Cardiac septum (tissue), 1 donor: ENCODE results near the gene B4GALNT3.

- PRO-cap: no peak
Observed at GRCh38 chr12:17820-18388, 48.7 kb upstream of the IQSEC3 start.

GRCh38 chr12:210270-210849 is 3.6 kb downstream of the SLC6A12 start:
- PRO-cap: no peak

DNA sequence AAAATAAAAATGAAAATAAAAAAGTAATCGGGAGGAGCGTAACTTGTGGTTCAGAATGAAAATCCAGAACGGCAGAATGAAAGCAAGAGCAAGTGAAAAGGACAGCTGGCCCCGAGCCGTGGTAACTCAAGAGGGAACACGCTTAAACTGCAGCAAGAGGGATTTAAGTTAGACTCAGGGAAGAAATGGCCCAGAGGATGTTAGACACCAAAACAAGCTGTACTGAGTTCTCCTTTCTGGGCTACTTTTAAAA is 1.5 kb downstream of the SLC6A12 start:
- PRO-cap: no peak

DNA sequence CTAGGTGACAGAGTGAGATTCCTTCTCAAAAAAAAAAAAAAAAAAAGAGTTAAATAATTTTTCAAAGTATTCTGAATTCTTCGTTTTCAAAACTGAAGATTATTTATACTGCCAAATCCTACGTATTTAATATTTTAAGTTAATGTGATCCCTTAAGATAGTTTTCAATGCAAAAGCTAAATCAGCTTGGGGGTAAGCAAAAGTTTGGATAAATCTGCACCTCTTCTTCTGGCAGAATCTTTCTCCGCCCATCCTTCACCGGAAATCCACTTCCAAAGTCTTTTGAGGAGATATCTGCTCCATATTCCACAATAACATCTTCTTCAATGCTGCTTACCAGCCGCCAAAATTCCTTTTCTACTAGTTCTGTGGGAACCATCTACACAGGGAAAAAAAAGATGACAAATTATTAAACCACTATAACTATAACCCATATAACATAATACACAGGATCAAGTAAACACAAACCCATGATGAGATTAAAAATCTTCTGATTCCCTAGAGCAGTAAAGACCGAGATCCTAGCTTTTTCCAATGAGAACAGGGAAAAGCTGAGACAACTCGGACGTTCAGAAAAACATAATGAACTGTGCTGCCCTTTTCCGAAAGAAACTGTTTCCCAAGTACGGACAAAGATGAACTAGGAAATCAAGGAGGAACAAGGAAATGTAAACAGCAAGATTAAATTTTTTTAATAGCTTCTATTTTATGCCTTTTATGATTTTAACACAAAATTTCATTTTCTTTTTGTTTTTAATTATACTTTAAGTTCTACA is 38.5 kb downstream of the KDM5A start:
- PRO-cap: no peak

- PRO-cap: unidirectional peak, plus-strand start at chr12:453615; bidirectional peak, plus-strand start at chr12:453816, minus-strand start at chr12:453693
Observed at GRCh38 chr12:453251-454094, 6.3 kb upstream of the B4GALNT3 start.

- PRO-cap: no peak
Observed at GRCh38 chr12:459450-459743, 342 bp upstream of the B4GALNT3 start.

DNA sequence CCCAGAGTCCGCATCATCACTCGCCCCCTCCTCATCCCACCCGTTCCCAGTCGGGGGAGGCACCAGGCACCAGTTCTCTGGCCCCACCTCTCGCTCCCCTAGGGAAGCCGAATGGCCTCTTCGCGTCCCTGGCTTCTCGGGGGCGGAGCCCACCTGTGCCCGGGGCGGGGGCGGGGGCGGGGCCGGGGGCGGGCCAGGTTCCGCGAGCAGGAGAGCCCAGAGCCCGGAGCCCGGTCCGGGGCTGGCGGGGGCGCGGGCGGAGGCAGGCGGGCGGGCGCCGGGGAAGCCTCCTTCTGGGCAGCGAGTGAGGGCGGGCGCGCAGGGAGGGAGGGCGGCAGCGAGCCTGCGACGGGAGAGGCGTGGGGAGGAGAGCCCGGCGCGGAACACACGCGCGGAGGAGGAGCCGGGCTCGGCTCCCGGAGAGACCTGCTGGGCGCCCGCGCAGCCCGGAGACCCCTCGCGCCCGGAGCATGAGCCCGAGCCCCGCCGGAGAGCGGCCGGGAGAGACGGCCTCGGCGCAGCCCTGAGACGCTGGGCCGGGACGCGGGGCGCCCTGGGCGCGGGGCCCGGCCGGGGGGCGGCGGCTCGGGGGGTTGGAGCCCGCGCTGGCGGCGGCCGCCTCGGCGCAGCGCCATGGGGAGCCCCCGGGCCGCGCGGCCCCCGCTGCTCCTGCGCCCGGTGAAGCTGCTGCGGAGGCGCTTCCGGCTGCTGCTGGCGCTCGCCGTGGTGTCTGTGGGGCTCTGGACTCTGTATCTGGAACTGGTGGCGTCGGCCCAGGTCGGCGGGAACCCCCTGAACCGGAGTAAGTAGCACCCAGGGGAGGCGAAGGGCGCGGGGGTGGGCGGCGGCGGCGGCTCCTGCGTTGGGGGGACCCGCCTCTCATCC is at the start of gene B4GALNT3:
Gene B4GALNT3, plus strand, starts transcription at position 196 of the 885 bp plus-strand sequence.
- PRO-cap: bidirectional peak, plus-strand start at position 395 of the sequence, minus-strand start at position 100 of the sequence

DNA sequence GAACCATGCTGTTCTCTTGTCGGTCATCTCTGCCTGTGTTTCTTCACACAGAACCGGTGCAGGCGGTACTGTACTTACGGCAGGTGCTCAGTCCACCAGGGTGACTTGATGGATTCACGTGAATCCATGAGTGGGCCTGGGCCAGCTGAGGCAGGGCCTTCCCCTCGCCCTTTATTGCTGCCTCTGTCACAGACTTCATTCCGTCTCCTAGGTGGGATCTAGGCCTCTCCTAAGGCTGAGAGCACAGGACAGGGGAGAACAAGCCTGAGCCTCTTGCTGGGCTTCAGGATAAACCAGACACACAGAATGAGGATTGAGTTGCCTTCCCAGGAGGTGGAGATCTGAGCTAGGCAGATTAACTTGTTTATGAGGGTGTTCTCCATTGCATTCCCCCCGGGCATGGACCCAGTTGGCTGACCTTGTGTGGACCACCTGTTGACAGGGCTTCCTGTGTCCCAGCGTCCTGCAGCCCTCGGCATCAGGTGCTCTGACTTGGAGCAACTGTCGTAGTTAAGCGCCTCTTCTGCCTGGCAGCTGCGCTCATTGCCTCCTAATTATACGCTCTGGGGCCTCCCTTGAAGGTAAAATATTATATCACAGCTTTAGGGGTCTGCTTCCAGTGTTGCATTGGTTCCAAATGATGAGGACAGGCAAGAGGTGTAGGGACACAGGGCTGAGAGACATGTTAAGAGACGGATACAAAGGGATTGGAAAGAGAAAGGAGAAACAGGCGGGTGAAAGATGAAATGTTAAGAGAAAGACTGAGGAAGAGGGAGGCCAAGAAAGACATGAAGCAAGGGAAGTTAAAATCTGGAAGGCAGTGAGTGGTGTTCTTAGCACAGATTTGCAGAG is 42.3 kb downstream of the B4GALNT3 start:
- PRO-cap: no peak

DNA sequence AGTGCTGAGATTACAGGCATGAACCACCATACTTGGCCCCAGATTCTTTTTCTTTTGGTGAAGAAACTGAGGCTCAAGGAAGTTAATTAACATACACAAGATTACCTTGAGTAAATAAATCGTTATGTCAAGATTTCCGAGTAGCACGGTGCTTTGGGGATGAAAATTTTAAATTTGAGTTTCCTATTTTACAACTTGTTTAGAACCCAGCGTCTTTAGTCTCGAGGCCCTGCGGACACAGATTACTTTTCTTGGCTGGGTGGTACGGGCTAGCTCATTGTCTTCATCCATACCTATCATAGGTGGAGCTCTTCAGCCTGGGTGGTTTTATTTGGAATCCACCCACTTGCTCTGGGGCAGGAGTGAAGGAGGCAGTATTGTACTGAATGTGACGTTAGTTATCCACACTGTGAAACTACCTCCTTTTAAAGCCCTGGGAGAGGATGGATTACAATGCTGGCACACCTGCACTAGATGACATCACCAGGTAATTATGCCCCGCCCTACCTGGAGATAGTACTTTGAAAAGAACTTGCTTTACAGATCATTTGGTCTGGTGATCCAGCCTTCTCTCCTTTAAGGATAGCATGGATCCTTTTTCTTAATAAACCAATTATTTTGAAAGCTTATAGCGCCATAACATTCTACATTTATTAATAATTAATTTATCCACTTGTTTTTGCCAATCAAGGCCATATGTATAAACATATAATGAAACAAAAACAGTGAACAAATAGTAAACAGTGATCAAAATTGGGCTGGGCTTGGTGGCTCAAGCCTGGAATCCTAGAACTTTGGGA is 78.0 kb downstream of the B4GALNT3 start:
- PRO-cap: no peak

DNA sequence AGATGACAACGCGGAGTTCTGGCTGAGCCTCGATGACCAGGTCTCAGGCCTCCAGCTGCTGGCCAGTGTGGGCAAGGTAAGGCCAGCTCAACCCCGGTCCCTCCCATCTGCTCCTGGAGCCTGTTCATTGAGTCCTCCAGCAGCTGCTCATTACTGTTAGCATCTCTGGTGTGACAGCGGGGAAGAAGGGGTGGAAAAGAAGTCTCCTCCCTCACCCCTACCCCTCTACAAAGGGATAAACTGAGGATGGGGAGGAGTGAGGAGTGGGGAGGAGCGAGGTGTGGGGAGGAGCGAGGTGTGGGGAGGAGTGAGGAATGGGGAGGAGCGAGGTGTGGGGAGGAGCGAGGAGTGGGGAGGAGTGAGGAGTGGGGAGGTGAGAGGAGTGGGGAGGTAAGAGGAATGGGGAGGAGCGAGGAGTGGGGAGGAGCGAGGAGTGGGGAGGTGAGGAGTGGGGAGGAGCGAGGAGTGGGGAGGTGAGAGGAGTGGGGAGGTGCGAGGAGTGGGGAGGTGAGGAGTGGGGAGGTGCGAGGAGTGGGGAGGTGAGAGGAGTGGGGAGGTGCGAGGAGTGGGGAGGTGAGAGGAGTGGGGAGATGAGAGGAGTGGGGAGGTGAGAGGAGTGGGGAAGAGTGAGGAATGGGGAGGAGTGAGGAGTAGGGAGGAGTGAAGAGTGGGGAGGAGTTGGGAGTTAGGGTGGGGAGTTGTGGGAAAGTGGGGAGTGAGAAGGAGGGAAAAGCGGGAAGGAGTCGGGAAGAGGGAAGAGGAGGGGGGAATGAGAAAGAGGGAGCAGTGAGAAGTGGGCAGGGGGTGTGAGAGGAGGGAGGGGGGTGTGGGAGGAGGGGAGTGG is 85.9 kb downstream of the B4GALNT3 start:
- PRO-cap: no peak

GRCh38 chr12:619269-619850 is 43.9 kb downstream of the NINJ2 start:
- PRO-cap: no peak

DNA sequence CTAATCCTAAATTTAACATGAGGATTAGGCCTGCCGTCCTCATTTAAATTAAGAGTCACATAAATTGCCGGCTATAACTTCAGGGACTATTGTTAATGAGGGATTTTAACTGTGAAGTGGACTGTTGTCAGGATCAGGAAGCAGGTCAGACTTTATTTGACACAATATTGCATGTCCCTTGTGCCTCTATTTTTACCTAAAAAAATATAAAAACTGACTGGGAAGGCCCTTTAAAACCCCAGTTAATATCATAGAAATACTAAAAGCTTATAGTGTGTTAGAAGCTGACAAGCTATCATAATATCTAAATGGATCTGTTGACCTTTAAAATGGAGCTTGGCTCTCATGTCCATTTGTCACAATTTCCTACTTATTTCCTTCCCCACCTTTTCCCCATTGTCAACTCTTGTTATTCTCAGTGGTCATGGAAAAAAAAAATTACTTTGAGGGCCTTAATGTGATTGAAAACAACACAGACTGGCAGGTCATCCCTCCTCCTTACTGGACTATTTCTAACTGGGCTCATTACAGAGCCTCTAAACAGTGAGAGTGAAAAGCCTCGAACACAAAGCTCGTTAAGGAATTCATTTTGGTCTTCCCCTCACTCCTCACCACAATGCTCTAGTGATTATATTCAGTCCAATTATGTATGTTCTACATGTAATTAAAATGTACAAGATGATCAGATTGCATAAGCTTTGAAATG is 13.7 kb upstream of the WNK1 start:
- PRO-cap: unidirectional peak, plus-strand start at position 441 of the sequence; unidirectional peak, plus-strand start at position 539 of the sequence

GRCh38 chr12:754810-755483 is 2.6 kb downstream of the WNK1 start:
- PRO-cap: no peak

GRCh38 chr12:884385-884946 is 65.0 kb downstream of the RAD52 start:
- PRO-cap: no peak

GRCh38 chr12:908462-909600 is 40.7 kb downstream of the RAD52 start:
- PRO-cap: no peak

DNA sequence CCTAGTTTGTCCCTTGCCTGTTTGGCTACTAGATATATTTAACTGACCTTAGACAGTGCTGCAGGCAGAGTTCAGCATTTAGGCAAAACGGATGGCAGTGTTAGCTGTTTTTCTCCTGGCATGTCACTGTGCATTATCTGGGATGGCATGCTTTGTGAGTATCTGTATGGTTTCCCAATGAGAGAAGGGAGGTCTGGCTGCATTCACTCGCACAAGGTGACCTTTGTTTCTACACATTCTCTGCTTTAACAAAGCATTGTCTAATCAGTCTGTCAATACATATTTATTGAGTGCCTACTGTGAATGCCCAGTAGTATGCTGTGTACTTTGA is 63.4 kb downstream of the ERC1 start:
- PRO-cap: no peak

- PRO-cap: no peak
Observed at GRCh38 chr12:1083020-1084031, 92.3 kb downstream of the ERC1 start.

DNA sequence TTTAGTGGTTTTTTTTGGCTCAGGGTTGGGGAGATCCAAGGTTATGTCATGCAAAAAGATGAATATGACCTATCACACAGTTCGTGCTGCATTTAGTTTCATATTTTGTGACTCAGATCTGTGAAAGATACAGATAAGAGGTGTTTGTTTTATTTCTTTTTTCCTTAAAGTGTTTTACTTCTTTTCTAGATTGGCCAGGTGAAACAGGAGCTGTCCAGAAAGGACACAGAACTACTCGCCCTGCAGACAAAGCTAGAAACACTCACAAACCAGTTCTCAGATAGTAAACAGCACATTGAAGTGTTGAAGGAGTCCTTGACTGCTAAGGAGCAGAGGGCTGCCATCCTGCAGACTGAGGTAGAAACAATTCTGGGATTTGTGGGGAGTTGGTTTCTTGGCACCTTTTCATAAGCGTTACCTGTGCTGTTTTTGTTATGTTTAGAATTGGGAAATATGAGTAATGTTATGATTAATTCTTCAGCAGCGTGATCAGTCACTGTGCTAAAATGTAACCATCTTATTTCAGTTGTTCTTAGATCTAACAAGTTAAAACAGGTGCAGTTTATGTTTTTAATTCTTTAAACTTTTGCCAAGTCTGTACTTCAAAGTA is 124.8 kb downstream of the ERC1 start:
- PRO-cap: no peak

- PRO-cap: no peak
Observed at GRCh38 chr12:1384907-1385123, 209.6 kb downstream of the FBXL14 start.

GRCh38 chr12:1500011-1500621 is 94.3 kb downstream of the FBXL14 start:
- PRO-cap: no peak